ENCODE results near the genes GIPC1 and OR7C2.

- PRO-cap = no peak
These were observed 2.3 kb downstream of the PALM3 start for GRCh38 chr19:14059505-14060024.

DNA sequence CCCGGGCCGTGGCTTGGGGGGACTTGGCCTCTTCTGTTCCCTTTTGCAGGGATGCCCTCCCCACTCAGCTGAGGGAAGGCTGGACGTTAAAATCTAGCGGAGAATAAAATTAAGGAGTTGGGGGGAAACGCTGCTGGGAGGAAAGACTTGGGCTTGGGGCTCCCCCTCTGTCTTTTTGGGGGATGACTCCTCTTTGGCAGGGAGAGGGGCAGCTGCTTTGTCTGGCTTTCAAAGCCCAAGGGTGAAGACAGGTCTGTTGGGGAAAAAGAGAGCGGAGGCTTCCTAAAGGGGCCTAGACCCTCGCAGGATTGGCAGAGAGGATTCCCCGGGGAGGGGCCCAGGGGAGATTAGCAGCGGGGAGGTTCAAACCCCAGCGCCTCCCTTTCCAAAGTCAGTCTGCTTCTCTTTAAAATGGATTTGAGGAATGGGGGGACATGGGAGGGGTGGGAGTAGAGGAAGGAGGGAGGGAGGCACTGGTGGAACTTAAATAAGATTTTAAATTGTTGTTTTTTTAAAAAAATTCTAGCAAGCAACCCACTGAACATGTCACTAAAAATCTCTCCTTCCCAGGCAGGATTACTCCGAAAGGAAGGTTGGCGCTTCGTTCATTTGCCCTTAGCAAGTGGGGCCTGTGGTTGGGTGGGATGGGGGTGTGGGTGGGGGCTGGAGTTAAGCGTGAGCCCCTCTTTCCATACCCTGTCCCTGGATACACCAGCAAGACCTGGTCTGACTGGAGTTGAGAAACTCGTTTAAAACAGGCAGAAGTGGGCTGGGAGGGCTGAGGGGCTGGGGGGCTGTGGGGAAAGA lies 6.7 kb upstream of the C19orf67 start:
- PRO-cap = no peak

- PRO-cap = bidirectional peak, plus-strand start at chr19:14206997, minus-strand start at chr19:14206807
These were observed 945 bp upstream of the ADGRL1 start for GRCh38 chr19:14206462-14207766.

DNA sequence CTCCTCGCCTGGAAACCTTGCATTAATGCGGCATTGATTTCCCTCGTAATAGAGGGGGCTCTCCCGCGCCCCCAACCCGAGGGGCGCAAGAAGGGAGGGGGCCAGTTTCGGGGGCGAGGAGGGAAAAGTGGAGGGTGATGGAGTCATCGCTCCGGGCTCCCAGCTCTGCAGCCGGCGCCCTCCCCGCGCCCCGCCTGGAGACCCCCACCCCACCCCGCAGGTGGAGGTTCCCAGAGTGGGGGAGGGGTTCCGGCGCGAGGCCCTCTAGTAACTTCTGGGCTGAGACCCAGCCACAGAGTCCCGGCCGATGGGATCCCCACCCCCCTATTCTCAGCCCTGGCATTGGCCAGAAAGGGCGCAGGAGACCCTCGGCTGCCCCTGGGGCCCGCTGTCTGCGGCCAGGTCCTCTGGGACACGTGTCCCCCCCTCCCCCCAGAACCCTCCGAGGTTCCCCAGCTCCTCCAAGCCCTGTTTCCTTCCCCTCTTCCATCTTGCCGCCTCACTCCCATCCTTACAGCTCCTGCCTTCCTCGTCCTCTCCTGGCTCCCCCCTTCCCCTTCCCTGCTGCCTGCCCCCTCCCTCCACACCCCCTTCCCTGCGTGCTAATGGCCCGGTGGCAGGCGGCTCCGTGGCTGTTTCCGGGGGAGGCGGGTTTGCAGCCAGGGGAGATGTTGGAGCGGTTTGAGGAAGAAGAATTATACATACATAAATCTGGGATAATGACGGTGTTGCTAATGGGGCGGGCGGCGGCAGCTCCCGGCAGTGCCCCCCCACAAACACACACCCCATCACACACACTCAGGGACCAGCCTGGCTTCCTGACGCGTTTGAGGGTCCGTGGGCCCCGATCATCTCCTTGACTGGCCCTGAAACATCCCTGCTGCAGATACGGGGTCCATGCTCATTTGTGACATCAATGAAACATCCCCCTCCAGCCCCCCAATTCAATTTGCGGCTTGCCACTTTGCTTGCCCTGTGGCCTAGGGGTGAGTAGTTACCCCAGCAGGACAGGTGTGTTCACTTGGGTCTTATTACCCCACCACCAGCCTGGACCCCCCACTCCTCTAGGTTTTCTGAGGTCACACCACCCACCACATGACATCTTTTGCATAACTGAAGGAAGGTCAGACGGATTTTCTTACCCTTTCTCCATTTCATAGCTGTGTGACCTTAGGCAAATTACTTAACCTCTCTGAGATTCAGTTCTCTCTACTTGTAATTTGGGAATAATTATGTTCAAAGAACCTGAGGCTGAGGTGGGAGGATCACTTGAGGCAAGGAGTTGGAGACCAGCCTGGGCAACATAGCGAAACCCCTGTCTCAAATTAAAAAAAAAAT lies 43.4 kb upstream of the ADGRL1 start:
- PRO-cap = bidirectional peak, plus-strand start at position 631 of the sequence, minus-strand start at position 541 of the sequence; unidirectional peak, minus-strand start at position 640 of the sequence

- PRO-cap = no peak
These were observed 24.9 kb upstream of the ADGRE5 start for GRCh38 chr19:14356316-14356830.

- PRO-cap = no peak
These were observed 8.8 kb upstream of the ADGRE5 start for GRCh38 chr19:14372369-14372865.

GRCh38 chr19:14375134-14376274 lies 5.7 kb upstream of the ADGRE5 start:
- PRO-cap = bidirectional peak, plus-strand start at chr19:14375330, minus-strand start at chr19:14375187

DNA sequence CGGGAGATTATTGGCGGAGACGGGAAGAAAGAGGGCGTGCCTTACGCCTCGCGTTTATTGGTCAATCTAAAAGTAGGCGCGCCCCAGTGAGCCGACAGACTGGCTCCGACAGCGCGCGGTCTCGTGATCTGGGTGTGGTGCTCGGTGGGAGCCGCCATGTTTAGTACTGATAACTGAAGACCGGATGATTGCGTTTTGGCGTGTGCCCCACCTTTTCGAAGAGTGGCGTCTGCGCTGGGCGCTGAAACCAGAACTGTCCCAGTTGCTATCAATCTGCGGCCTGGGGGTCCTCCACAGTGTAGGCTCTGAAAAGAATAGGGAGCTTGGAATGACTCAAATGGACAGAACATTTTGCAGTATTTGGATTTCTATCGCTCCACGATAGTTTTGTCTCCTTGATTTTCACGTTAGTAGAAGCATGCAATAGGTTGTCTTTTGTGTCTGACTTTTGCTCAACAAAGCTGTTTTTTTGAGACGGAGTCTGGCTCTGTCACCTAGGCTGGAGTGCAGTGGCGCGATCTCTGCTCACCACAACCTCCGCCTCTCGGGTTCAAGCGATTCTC lies 393 bp upstream of the DDX39A start:
- PRO-cap = bidirectional peak, plus-strand start at position 169 of the sequence, minus-strand start outside the sequence

- PRO-cap = no peak
These were observed 1.2 kb upstream of the PKN1 start for GRCh38 chr19:14431838-14432358.

DNA sequence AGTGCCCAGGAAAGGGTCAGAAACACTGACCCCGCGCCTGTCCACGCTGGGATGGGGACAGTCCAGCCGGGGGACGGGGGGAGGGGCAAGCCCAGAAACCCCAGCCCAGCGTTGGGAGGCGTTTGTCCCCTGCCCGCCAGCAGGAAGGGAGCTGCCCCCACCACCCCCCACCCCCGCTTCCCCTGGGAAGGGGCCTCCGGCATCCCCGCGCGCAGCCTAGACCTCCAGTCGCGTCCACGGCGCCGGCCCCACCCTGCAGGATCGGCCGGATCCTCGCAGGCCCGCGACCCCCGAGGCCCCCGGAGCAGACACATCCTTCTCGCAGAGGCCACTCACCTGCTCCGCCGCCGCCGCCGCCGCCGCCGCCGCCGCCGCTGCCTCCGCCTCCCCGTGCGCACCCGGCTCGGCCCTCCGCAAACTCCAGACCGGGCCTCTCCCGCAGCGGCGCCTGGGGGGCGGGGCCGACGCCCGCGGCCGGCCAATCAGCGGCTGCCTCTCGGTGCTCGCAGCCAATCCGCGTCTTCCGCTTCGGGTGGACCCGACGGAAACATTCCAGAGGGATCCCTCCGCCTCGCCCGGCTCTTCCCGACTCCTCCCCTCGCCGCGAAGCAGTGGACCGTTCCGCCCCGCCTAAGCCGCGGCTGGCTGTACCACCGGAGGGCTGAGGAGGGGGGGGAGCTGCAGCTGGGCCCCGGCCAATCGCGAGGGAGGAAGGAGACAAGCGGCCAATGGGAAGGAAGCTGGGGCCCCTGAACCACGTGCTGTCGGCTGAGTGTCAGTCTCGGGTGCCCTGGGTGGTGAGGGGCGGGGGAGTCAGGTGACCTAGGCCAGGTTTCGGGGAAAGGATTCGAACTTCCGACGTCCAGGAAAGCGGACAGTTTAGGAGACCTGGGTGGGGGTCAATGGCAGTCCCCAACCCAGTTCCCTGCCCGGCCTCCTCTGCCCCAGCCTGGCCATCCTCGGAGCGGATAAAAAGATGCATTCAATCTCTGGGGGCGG lies at the start of gene GIPC1:
GIPC1 (minus strand) TSS at position 427 of the 999 bp plus-strand sequence.
- PRO-cap = bidirectional peak, plus-strand start at position 830 of the sequence, minus-strand start at position 415 of the sequence

- PRO-cap = no peak
These were observed 2.1 kb downstream of the DNAJB1 start for GRCh38 chr19:14515835-14516672.

GRCh38 chr19:14545030-14546329 lies 16.1 kb downstream of the TECR start:
- PRO-cap = no peak

DNA sequence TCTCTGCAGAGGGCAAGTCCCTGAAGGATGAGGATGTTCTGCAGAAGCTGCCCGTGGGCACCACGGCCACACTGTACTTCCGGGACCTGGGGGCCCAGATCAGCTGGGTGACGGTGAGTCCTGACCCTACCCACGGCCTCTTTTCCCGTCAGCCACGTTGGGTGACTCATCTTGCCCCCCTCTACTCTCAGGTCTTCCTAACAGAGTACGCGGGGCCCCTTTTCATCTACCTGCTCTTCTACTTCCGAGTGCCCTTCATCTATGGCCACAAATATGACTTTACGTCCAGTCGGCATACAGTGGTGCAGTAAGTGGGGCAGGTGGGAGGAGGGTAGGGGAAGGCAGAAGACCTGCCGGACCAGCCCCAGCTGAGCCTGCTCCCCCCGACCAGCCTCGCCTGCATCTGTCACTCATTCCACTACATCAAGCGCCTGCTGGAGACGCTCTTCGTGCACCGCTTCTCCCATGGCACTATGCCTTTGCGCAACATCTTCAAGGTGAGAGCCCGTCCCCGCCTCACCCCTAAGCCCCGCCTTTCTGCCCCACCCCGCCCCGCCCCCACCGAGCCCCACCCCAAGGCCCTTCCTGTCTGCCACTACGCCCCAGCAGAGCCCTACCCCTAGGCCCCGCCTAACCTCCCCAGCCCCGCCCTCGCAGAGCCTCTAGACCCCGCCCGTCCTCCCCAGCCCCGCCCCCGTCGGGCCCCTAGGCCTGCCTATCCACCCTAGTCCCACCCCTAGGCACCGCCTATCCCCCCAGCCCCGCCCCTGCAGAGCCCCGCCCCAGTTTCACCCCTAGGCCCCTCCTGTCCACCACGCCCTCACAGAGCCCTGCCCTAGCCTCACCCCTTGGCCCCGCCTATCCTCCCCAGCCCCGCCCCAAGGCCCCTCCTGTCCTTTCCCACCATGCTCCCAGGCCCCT lies 7.8 kb downstream of the NDUFB7 start:
- PRO-cap = no peak

- PRO-cap = no peak
These were observed 42.0 kb downstream of the ZNF333 start for GRCh38 chr19:14731878-14732224.

GRCh38 chr19:14732891-14733912 lies 43.4 kb downstream of the ZNF333 start:
- PRO-cap = no peak

DNA sequence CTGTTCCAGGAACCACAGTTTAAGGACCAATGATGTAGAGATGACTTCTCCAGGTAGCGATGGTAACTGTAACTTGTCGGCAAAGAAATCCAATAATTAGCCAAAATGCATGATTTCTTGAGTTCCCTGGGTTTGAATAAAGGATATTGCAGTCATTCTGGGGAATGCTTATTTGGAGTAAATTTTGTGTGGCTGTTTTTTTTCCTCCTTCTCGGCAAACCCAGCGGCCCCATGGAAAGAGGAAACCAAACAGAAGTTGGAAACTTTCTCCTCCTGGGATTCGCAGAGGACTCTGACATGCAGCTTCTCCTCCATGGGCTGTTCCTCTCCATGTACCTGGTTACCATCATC lies at the start of gene OR7C2:
OR7C2 (plus strand) TSS at position 232 of the 351 bp plus-strand sequence.
- PRO-cap = no peak

DNA sequence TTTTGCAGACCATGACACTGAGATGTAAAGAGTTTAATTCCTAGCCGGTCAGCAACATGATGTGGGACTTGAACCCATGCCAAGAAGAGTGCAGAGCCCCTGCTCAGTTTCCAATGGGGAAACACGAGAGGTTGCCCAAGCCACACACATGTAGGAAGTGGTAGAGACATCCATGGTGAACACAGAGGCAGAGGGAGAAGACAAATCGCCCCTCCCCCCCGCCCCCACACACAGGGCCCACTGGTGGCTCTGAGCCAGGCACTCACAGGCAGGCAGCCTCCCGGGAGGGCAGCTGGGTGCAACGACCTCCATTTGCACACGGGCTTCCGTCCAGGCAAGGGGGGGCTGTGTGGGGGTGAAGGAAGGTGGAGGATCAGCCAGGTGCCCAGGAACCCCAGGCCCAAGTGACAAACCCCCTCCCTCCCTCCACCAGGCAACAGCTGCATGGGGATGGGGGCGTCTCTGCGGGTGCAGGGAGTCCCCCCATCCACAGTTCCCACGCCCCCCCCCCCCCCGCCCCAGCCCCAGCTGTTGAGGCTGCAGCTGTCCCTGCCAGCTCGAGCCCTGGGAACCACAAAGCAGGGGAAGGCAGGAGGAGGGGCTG lies 3.5 kb downstream of the NOTCH3 start:
- PRO-cap = no peak

DNA sequence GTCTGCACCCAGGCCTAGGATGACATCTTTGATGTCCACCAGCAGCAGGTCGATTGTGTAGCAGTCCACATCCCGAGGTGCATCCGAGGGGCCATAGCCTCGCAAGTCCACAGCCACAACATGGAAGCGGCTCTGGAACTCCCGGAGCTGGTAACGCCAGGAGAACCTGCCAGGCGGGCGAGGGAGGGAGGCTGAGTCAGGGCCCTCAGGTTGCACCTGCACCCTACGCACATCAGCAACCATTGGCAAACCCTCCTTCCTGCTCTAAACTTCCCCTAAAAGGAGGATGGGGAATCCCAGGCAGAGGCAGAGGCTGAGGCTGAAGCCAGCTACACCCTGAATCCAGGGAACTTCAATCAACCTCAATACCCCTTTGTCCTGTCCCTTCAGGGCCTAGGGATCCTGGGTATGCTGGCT lies 1.0 kb downstream of the EPHX3 start:
- PRO-cap = unidirectional peak, plus-strand start at position 172 of the sequence

- PRO-cap = no peak
These were observed 23.8 kb upstream of the EPHX3 start for GRCh38 chr19:15256052-15256472.

GRCh38 chr19:15264334-15265192 lies 32.3 kb upstream of the EPHX3 start:
- PRO-cap = unidirectional peak, minus-strand start at chr19:15264761